Cardiac fibroblast (primary cell): ENCODE measurements around a stretch of chr10.

DNA sequence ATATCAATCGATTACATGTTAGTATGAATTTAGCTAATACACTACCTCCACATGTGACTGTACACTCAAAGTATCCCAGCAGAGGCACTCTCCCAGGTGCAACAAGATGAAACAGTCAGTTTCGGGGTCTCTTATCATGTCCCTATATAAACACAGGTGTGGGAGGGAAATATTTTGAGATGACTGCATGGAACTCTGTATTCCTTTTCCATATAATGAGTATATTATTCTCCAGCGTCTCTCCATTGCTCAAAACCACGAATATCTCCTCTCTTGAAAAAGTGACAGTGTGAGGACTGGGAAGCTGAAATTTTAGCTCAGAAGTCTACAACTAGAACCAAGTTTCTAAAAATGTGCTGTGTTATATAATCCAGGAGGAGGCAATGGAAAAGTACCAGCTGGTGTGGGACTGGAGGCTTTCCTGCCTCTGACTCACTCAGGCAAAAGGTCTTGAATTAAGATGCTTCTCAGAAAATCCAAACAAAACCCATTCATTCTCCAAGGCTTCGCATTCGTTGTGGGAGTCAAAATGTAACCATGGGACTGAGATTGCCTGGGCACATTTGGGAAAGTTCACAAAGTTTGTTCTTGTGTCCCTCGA lies 180.2 kb downstream of the PFKFB3 start:
- RRBS = no CpG with 5 or more reads among the region's 7 CpGs

GRCh38 chr10:6562952-6563435 lies 17.1 kb downstream of the PRKCQ start:
- RRBS = no CpG with 5 or more reads among the region's 7 CpGs

- RRBS = no CpG with 5 or more reads among the region's 7 CpGs
Observed at GRCh38 chr10:6757155-6757617, 177.1 kb upstream of the PRKCQ start.

GRCh38 chr10:7137181-7137746 lies 273.6 kb downstream of the SFMBT2 start:
- RRBS = no CpG with 5 or more reads among the region's 13 CpGs

DNA sequence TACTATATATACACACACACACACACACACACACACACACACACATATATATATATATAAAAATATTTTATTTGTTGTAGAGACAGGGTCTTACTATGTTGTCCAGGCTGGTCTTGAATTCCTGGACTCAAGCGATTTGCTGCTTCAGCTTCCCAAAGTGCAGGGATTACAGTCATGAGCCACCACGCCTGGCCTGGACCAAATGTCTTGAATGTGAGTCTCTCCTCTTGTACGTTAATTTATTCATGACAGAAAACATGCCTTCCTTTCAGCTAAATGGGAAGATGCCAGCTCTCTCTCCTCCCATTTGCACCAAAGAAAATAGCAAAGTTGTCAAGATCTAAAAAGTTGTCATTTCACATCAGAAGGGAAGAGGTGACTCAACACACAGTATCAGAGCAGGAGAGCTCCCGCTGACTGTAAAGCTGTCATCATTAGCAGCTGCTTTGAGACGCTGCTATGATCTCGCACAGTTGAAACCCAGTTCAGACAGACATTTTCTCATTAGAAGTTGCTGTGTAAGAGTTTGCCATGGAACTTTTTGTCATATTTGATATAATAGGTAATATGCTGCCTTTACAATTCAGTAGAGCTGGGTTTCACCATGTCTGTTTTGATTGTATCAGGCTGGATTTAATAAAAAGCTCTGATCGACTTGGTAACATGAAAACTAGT lies 224.3 kb downstream of the SFMBT2 start:
- RRBS = no CpG with 5 or more reads among the region's 7 CpGs

- RRBS = no CpG with 5 or more reads among the region's 8 CpGs
Observed at GRCh38 chr10:7337418-7338179, 73.2 kb downstream of the SFMBT2 start.

DNA sequence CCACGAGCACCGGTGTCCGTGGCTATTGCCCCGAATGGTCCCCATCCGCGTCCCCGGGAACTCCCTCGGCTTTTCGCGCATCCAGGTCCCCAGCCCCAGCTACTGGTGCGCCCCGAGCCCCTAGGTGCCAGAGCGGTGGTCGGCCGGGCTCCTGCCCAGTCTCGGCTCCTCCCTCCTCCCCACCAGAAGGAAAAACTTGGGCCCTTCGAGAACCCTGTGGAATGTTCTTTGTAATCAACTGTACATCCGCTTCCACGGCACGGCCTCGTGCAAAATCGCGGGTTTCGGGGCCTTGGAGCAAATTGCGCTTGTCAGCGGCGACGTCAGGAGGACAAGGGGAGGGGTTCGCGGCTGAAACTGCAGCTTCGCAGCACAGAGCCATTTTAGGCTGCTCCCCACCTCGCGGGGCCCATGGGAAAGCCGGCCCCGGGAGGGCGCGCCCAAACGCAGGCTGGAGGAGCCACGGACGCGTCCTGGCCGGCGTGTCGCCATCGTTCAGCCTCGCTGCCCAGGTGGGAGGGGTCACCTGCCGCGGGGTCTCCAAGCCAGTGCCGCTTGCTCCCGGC lies 2.9 kb downstream of the SFMBT2 start:
- RRBS = 12% methylated on average over 27 of the region's 50 CpGs

DNA sequence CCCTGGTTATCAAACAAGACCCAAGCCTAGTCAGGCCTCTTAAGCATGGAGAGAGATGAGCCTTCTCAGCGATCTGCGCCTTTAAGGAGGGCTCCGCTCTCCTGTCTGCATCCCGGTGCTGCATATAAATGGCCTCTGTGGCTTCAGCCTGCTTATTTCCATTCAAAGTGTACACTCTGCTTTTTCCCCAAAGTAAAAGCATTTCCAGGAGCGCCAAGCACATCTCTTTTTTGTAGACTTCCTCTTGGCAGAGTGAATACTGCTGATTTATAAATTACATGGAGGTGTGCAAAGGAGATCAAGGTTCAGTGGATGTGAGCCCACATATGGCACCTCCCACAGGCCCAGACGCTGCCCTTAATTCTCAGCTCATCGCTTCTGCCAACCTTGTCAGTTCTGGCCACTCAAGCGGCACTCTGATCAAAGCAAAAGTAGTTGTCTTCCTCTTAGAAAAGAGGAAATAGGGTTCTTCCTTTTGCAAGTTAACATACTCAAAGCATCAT lies 70.0 kb upstream of the SFMBT2 start:
- RRBS = no CpG with 5 or more reads among the region's 8 CpGs

DNA sequence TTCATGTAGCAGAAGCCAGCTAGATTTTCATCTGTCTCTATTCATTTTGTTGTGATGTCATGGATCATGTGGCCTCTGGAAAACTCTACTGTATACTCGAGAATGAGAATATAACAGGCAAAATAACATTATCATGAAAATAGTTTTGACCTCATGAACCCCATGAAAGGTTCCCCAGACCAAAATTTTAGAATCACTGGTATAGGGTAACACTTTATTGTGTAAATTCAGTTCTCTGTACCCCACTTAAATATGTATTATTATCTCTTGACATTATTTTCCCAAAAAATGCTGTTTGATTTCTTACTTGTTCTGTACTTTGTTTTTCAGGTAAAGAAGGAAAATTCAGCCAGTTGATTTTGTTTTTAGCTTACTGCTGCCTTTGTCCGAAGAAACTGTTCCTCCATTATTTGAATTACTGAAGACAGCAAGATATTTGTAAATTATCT lies 11.0 kb upstream of the TAF3 start:
- RRBS = no CpG with 5 or more reads among the region's 2 CpGs

DNA sequence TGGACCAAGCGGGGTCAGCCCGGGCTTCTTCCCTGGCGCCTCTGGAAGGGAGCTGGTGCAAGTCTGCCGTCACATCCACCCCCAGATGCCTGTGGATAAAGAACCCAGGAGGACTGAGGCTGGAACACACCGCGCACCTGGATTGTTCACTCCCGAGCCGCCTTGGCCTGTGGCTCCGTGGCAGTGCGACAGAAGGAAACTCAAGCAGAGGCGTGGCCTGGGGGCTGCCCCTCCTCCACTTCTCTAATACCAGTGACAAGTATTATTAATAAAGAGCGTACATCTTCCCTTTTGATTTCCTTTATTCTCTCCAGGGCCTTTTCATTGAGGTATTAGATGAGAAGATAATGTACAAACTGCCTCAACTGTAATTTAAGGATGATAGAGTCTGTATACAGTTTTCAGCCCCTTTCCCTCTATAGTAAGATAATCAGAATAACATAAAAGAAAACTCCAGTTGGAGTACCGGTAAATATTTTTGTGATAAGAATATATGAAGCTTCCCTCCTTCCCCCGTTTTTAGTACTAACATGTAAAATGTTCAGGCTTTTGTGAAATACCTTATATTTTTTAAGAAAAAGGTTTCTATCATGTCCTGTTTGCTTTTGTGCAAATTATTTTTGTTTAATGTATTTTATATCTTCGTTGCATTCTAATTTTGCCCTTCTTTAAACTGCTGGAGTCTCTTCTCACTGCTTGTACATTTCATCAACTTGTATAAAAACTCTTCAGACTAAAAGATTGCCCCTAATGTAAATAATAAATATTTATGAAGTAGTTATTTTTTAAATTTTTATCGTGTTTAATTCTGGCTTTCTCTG lies 39.5 kb upstream of the GATA3 start:
- RRBS = no CpG with 5 or more reads among the region's 16 CpGs

- RRBS = no CpG with 5 or more reads among the region's 22 CpGs
Observed at GRCh38 chr10:8059780-8060839, 5.6 kb downstream of the GATA3 start.

DNA sequence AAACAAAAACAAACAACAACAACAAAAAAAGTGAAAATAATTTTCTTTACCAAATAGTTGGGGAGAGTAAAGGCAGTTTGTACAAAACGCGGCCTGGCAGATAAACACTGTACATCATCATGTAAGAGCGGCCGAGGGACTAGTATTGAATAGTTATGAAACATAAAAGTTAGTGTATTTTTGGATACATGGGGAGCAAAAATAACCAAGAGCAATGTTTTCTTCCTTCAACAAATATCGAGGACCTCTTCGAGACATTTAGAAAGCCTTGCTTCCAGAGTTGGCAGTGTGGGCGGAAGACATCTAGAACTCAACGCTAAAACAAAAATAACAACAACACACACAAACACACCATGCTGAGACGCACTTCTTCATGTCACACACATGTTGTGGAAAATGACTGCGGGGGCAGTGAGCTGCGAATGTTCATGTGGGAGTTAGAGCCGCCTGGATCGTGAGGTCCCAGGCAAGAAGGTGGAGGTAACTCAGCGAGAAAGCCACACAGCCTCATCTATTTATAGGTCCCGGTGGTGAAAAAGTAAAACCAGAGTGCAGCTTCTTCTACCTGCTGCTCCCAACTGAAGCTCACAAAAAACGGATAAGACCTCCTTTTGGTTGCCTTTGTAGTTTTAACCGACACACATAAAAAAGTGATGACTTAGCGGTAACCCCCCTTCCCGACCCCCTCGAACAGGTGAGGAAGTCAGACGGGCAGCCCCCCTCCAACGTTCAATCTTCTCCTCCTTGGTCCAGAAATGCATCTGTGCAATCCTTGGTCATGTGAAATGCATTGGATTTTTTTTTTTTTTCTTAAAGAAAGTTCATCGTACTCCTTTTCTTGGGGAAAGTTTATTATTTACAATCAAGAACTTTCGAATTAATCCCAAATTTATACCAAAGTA lies 276.8 kb downstream of the GATA3 start:
- RRBS = no CpG with 5 or more reads among the region's 24 CpGs

- RRBS = no CpG with 5 or more reads among the region's 13 CpGs
Observed at GRCh38 chr10:10213164-10213961, 804.3 kb upstream of the CELF2 start.

GRCh38 chr10:10818171-10818620 lies 199.5 kb upstream of the CELF2 start:
- RRBS = no CpG with 5 or more reads among the region's 5 CpGs

- RRBS = no CpG with 5 or more reads among the region's 15 CpGs
Observed at GRCh38 chr10:11012282-11013415, 5.0 kb upstream of the CELF2 start.

DNA sequence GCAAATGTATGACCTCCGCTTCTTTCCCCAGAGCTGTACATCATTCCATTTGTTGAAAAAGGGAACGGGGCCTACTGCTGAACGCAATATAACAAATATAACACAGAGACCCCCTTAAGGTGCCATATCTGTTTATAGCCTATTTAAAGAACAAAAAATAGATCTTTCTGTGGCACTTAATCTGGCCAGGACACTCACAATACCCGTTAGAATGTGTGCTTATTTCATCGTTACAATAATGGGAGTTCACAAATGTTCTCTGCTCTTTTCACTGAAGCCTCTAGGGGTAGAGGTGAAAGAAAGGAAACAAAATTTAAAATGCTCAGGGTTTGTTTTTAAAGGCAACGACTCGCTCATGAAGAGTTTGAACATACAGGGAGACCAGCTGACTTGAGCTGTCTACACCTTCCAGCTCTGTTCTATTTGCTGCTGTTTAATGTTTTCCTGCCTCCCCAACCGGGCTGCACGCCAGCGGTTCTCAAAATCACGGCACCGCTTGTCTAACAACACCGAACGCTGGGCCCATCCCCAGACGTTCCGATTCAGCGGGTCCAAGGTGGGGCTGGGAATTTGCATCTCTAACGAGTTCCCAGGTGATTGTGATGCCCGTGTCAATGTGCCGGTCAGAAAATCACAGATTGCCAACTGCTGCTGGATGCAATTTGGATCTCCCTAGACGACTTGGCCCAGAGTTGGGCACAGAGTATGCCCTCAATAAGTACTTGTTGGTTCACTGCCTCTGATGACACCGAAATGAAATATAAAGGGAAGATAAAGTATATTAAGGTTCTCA lies 28.2 kb downstream of the CELF2 start:
- RRBS = no CpG with 5 or more reads among the region's 22 CpGs

- RRBS = no CpG with 5 or more reads among the region's 18 CpGs
Observed at GRCh38 chr10:11192094-11193283, 174.8 kb downstream of the CELF2 start.

GRCh38 chr10:11245459-11245952 lies 227.8 kb downstream of the CELF2 start:
- RRBS = no CpG with 5 or more reads among the region's 8 CpGs

- RRBS = no CpG with 5 or more reads among the region's 6 CpGs
Observed at GRCh38 chr10:11277641-11278222, 260.1 kb downstream of the CELF2 start.

DNA sequence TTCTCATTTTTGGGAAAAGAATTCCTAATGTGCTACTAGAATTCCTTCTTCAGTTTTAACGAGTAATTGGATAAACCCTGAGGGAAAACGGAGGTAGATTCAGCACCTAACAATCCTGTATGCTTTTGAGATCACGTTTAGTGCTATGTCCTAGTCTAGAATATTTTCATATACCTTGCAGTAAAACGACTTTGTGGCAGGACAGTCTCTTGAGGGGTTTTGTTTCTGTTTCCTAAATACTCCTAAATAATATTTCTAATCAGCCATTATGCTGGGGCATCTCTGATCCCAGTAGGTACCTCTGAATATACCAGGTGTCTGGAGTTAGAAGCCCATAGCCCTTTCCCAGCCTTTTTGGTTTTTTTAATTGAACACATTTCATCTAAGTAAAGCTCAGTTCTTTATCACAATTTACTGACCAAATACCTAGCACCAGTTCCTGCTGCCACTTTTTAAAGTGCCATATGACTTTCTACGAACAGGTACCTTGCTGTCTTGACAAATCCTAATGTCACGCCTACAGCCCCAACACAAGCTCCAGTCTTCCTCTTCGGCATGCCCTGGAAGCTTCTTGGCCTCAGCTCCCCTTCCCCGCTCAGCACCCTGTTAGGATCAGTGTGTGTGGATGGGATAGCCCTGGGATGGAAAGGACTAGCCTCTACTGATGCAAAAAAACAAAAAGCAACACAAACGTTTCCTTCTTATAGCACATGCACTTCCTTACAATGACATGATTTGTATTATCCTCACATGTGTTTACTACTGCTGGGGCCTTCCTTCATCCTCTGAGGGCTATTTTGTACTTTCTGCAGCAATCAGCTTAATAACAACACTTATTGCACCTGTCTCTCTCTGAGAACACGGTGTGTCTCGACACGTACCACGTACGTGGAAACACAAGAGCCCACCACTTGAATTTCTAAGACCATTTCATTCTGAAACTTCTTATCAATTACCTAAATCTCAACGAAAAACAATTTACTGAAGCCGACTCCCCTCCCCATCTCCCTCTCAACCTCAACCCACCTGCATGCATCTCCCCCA lies 279.1 kb downstream of the USP6NL start:
- RRBS = no CpG with 5 or more reads among the region's 16 CpGs